Natural killer cell (primary cell): ENCODE data around the genes MYH9 and NCF4.

DNA sequence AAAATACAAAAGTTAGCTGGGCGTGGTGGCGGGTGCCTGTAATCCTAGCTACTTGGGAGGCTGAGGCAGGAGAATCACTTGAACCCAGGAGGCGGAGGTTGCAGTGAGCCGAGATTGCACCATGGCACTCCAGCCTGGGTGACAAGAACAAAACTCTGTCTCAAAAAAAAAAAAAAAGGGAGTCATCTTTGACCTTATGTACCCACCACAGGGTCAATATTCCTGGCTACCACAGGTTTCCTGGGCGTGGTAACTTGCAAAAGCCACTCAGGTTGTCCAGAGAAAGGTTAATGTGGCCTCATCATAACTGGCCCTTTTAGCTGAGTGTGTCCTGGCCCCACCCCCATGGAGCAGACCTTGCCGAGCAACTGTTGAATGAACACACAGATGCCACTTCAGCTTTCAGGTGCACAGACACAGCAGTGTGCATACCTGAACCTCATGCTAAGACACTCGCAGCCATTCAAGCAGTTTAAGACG is 54.8 kb downstream of the APOL1 start:
- PRO-cap = no peak

DNA sequence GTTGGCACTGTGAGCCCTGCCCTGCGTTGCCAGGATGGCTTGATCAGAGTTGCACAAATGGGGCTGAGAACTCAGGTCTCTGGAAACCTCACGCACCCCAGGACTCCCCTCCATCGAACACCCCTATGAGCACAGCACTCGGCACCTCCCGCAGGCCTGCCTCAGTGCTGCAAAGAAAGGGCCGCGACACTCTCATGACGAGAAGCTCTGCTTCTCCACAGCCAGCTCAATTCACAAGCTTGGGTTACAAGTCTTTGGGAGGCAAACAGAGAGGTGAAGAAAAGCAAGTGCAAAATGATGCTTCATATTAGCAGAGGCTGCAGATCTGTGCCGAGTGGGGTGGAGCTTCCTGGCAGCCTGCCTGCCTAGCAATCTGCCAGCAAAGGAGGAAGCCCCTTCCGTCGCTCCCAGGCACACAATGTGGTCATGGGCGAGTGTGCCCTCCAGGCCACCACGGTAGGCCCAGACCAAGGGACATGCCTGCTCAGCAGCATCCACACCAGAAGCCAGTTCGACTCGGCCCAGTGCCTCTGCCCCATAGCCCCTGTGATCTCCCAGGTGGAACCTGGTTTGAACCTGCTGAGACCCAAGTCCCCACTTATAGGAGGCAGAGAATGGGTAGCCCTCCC is 55.6 kb downstream of the MYH9 start:
- PRO-cap = no peak

DNA sequence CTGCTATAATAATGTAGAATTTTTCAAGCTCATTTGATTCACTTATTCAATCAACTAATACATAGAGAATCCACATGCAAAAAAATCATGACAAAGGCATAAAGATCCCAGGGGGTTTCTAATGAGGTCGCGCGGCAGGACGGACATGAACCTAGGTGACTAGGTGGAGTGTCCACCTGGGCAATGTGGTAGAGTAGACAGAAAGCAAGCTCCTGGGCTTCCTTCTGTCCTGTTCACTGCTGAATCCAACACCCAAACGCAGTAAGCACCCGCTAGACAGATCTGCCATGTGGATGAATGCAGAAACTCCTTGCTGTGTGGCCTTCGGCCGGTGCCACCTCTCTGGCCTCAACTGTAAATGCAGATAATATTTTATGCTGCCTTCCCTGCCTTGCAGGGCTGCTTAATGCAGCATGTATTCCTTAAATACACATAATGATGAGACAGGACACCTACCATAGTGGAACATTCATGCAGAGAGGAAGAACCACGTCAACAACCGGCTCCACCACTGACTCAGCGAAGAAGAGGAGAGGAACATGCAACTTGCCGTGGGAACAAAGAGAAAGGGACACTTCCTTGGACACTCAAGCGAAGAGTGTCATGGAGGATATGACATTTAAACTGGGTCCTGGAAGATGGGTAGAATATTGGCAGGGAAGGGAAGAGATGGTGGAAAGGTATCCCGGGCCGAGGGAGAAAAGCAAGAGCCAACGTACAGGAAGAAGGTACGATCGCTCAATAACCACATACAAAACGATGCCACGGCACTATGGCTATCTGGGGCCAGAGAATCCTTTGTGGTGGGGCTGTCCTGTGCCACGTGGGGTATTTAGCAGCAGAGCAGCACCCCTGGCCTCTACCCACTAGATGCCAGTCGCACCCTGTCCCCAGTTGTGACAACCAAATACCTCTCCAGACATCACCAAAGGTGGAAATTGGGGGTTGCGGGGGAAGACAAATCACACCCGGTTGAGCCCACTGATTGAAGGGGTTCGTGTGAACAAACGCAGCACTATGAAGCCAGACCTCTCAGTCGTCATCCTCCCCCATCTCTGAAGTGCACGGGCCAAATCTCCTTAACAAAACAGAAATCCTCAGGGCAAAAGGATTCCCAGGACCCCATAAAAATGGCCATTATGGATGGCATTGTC is 30.8 kb downstream of the MYH9 start:
- PRO-cap = unidirectional peak, plus-strand start at position 1,035 of the sequence

DNA sequence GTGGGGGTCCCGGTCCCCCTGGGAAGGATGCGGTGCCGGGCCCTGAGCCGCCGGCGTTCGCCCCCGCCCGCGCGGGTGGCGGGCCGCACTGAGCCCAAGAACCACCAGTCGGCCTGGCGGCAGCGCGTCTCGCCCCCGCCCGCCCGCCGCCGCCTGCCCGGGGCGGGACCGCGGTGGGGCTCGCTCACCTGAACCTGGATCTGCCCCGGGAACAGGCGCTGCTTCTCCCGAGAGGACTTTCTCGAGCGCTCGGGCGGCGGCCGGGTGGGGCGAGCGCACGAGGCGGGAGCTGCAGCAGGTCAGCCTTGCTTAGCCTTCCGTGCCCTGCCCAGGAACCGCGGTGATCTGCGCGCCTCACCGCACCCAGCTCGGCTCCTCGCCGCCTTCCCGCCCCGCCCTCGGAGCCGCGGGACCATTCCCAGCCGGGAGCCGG is at the start of gene MYH9:
Gene MYH9 (minus strand): TSS at position 349 of the 433 bp plus-strand sequence.
- PRO-cap = bidirectional peak, plus-strand start outside the sequence, minus-strand start at position 347 of the sequence

DNA sequence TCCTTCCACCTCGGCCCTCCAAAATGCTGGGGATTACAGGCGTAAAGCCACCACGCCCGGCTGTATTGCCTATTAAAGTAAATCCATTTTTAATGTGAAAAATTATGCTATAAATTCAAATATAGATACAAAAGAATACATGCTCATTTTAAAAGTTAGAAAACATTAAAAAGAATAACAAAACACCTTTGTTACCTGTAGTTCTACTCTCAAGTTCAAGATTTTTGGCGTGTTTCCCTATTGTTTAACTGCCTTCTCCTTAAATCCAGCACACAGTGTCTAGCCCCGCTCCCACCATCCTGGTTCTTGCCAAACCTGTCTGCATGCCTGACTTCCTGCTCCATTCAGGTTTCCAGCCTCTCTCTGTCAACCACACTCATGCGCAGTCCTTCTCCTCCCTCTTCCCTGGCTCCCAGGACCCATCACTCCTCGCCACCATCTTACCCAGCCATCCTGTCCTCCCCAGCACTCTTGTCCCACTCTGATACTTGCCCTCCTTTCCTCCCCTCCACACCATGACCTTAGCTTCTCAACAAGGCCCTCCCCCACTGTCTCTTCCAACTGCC is 7.2 kb upstream of the MYH9 start:
- PRO-cap = no peak

GRCh38 chr22:36409755-36410751 is 22.3 kb upstream of the MYH9 start:
- PRO-cap = bidirectional peak, plus-strand start at chr22:36410306, minus-strand start at chr22:36410135

- PRO-cap = no peak
Observed at GRCh38 chr22:36433154-36434064, 45.6 kb upstream of the MYH9 start.

- PRO-cap = no peak
Observed at GRCh38 chr22:36445232-36445825, 36.1 kb downstream of the TXN2 start.

DNA sequence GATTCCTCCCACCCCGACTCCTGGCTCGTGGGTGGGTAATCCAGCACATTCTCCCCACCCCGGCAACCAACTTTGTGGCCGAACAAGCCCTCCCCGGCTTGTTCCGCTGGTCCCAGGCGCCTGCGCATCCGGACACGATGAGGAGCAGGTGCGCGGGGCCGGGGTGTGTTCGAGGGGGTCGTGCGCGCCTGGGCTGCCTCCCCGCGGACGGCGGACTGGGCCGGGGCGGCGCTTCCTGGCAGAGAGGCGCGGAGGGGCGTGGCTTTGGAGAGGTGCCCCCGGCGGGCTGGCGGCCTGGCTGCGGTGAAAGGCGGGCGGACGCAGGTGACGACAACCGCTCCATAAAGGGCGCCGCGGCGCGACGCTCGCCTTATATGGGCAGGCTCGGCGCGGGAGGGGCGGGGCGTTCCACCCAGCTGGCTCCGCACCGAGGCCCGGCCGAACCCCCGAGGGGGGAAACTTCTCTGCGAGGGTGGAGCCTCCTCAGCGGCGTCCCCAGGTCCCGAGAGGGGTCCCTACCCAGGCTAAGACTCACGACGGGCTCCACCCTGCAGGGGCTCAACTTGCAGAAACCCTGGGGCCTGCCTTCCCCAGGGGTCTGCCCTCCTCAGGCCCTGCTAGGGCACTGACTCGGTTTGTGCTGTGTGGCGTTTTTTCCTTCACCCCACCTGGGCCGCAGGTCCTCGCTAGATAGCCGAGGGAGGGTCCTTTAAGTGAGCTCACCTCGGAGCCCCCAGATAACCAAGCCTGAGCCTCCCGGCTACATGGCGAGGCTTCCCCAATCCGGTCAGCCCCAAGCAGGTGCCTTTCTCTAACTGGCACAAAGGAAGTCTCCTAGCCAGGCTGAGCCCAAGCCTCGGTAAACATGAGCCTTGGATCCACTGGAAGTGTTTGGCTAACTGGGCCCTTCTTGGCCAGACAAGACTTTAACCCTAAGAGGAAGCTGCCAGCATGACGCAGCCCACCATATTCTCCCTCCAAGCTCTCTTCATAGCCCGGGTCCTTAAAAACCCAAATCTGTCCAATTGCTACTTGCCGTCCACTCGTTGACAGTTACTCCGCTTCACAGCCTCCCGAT is 26.2 kb downstream of the TXN2 start:
- PRO-cap = unidirectional peak, minus-strand start at position 76 of the sequence; bidirectional peak, plus-strand start at position 483 of the sequence, minus-strand start at position 217 of the sequence

DNA sequence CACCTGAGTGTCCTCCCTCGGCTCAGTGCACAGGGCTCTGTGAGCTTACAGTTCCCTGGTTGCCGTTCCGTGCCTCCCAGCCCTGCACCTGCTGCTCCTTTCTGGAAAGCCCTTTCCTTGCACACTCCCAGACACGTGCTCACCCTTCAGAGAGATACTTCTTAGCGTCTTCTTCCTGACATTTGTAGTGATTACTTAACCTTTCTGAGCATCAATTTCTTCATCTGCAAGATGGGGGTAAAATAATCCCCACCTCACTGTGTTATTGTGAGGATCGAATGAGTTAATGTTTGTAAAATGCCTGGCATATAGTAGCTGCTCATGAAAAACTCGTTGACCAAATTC is 25.5 kb downstream of the TXN2 start:
- PRO-cap = no peak

DNA sequence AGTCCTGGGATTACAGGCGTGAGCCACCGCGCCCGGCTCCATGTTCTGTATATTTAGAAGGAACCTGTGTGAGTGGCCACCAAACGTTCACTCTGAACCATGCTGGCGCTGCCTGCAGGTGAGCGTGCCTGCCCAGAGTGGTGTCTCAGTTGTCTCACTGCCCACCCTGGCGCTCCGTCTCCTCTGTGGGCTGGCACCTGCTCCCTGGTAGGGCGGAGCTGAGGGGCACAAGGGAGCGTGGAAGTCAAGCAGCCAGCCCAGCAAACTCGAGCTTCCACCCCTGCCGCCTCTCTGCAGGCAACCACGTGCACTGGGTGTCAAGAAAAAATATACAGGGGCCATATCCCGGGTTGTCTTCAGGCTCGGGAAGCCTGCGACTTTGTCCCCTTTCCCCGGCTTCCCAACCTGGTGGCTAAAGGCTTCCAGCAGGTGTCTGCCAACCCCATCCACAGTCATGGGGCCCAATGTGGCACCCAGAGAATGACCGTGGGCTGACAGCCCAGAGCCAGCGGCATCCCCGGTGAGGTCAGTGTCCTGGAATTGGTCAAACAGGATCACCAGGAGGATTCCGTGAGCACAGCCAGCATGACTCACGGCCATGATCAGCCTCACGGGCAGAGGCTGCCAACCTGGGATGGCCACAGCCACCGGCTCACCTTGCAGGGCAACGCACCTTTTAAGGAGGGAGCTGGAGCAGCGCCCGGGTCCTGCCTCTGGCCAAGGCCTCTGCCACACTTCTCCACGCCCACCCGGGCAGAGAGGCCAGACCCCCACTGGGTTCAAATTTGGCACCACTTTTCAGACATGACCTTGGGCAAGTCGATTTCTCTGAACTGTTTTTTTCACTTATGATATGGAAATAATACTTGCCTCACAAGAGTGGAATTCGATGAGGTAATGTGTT is 16.4 kb downstream of the TXN2 start:
- PRO-cap = no peak

DNA sequence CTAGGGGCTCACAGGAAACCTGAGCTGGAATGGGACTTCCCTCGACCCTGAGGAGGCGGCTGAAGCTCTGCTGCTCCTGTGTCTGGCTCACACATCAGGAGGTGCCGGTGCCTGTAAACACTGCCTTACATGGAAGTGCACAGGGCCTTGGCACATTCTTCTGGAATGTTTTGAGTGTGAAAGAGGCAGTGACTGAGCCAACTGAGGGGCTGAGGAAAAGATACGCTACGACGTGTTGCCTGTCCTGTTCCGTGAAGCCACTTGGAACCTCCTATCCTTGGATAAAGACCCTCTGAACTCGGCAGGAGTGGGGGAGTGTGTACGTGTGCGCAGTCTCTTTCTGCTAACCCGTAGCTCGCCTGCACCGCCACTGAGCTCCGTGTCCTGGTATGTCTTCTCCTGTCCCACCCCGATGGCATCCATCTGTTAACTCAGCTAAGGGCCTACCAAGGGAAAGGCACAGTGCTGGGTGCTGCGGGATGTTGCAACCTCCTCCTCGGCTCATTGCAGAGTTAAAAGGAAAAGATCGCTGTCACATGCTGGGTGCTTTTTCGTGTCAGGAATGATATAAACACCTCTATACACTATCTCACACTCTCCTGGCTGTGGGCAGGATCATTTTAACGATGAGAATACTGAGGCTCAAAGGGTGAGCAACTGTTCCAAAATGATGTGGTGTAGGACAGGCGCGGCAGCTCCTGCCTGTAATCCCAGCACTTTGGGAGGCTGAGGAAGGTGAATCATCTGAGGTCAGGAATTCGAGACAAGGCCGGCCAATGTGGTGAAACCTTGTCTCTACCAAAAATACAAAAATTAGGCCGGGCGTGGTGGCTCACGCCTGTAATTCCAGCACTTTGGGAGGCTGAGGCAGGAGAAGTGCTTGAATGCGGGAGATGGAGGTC is 10.2 kb downstream of the TXN2 start:
- PRO-cap = no peak

DNA sequence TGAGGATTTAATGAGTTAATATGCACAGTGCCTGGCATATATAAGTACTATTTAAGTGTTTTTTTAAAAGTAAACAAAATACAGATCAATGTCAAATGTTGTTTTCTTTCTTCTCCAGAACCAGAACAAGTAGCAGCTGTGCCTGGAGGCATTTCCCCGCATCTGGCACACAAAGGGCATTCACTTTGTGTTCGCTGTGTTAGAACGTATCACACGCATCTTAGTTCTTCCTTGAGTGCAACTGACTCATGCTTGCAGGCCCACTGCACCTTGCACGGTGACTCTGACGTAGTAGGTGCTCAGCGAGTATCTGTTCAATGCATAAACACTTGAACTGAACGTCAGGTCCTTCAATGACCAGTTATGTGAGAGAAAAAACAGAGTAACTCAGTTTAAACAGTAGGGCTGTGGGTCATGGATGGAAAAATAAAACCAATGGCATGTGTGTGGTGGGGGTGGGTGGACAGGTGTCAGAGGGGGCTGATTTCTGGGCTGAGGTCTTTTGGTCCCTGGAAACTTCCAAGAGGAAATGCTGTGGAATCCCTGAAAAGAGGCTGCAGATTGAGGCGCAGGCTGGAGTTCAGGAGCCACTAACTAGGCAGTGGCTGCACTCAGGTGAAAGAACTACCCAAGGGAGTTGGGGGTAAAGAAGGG is 3.4 kb downstream of the IFT27 start:
- PRO-cap = no peak

DNA sequence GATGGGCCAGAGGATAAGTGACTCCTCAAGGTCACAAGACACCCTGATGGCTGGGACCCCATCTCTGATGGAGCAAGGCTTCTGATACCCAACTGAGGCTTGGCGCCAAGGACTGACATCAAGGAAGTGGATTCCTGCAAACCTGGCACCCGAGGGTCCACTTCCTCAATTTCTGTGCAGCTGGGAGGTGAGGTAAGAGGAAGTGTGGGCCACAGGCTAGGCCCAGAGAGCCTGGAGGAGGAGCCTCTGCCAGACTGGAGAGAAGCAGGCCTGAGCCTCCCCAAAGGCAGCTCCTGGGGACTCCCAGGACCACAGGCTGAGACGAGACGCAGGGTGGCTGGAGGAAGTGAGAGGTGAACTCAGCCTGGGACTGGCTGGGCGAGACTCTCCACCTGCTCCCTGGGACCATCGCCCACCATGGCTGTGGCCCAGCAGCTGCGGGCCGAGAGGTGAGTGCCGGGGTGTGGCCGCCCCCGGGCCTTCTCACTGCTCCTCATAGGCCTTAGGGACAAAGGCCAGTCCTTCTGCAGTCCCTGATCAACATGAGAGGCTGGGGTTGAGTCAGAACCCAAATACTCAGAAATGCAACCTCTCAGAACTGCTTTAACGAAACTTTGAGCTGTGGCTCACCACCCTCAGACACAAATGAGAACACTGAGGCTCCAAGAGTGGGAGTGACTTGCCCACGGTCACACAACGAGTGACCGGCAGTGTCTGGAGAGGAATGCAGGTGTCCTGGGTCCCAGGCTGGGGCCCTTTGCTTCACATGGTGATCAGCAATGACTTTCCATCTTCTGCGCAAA is at the start of gene NCF4:
Gene NCF4 (plus strand): TSS at position 252 of the 803 bp plus-strand sequence.
- PRO-cap = no peak

DNA sequence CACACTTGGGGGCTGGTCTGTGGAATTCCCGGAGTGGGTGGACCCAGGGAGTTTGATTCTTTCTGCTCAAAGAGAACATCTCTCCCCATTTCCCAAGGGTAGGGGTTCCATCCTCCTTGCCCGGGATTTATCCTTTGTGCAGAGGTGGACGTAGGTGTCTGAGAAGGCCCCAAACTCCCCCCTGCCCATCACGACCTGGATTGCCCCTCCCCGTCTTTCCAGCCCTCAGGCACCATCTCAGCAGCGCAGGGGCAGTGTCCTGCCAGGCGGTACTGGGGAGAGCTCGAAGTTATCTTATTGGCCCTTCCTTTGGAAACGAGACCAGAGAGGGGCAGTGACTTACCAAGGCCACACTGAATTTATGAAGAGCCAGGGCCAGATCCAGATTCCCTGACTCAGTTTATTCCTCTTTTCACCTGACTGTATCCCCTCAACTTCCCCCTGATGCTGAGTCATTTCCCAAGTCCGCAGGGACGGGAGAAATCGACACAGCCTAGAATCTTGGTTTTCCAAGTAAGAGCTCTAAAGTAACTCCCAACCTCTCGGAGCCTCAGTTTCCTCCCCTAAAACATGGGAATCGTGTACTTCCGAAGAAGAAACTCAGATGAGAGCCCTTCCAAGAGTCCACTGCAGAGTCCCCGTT is 10.8 kb downstream of the MPST start:
- PRO-cap = no peak

GRCh38 chr22:37046931-37047430 is 4.6 kb upstream of the KCTD17 start:
- PRO-cap = no peak

GRCh38 chr22:37079328-37080414 is 28.1 kb downstream of the KCTD17 start:
- PRO-cap = no peak

DNA sequence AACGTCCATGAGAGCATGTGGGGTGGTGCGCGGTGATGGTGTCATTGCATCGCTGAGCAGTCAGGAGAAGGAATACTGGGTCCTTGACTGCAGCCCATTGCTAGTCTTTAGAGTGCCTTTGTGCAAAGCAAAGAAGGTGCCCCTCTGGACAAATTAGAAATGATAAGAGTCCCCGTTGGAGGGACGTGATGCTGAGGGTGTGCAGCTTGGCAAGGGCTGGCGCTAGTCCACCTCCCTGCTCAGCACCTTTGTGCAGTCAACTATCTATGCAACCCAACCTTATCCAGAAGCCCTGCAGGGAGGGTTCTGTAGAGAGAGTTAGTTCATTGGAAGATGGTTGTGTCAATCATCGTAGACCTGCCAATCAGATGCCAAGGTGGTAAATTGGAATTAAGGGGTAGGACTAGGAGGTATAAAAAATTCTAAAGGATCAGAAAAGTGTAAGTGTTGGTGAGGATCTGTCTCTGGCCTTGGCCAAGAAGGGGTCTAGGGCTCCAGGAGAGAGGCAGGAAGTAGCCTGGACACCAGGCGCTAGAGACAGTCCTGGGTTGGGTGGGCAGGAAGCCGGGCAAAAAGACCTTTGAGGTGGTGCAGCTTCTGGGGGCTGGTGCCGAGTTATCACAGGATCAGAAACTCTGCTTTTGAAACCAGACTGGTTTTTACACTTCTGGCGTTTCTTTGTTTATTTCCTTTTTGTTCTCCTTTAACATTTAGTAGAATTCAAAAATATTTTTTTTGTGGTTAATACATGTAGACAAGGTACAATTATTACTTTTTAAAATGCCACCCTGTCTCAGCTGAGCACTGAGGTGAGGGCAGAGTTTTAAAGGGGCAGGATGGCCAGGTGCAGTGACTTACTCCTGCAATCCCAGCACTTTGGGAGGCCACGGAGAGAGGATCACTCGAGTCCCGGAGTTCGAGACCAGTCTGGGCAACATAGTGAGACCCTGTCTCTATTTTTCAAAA is 1.7 kb downstream of the C1QTNF6 start:
- PRO-cap = unidirectional peak, minus-strand start at position 254 of the sequence

DNA sequence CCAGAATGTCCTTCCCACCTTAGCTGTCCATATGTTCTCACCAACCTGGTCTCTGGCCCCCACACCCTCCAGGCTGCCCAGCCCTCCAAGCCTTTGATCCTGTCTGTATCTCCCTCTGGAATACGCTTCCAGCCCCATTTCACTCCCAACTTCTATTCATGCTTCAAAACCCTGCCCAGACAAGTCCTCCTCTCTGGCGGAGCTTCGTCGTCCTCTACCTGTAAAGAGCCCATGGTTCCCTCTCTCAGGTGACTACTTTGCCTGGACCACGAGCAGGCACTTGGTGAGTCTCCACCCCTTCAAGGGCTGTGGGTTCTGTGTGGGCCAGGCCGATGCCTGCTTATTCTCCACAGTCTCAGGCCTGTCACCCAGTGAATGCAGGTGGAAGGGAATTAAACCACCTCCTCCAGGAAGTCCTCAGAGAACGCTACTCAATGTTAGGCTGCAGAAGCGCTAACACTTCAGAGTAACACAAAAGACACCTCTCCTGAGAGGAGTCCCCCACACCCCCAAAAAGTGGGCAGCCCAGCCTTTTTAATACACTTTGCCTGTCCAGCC is 9.3 kb downstream of the RAC2 start:
- PRO-cap = no peak

GRCh38 chr22:37240159-37240733 is 3.8 kb downstream of the RAC2 start:
- PRO-cap = no peak